Ovary (tissue), 7 donors: ENCODE results near the gene CENPF.

DNA sequence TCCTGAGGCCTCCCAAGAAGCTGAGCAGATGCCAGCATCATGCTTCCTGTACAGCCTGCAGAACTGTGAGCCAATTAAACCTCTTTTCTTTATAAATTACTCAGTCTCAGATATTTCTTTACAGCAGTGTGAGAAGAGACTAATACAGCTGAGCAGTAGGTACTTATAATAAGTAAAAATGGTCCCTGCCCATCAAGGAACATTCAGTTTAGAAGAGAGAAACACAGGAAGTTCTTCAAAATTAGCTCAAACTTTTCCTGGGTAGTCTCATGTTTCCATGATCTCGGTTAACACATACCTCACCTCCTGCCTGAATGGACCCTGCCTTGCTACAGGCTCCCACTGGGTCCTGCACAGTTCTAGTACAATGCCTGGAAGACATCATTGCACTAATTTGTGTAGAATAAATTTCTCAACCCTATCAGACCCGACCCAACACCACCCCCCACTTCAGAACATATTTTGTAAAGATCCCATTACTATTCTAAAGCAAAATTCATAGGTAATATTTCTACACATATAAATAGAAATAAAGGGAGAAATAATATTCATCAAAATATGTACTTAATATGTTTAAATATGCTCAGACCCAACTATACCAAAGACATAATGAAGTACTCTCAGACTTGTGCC, 42.1 kb upstream of the BATF3 start:
- PRO-cap, 7 experiments, result no peak in any of the 7 experiments
- RAMPAGE, long total RNA, 2 experiments, result no peak in any of the 2 experiments

- PRO-cap, 7 experiments, result peak in 1 of 7 experiments; most common plus-strand start chr1:213015256 (in 1); most common minus-strand start chr1:213015282 (in 1)
- RAMPAGE, long total RNA, 2 experiments, result no peak in any of the 2 experiments
Observed at GRCh38 chr1:213014504-213015357, 936 bp downstream of the ANGEL2 start.

DNA sequence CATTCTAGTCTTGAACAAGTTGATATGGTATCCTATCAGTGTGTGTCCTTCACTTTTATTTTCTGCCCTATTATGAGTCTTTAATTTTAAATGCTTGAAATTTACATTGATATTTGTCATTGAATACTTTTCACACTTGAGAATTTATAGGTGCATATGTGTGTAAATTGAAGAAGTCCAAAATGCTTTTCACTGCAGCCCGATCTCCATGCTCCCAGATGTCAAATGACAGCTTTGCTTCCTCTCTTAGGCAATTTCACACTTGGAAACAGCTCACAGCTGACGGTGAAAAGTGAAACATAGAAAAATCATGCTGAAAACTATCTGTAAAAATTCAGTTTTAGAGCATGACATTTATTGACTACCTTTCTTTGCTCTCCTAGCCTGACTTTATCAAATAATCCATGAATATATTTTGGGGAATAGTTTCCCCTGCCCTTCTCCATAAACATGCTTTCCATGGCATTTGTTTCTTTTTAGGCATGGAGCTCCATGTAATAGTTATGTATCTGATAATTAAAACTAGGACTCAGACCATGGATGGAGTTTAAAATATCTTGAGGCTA, 196.0 kb downstream of the RPS6KC1 start:
- PRO-cap, 7 experiments, result no peak in any of the 7 experiments
- RAMPAGE, long total RNA, 2 experiments, result no peak in any of the 2 experiments

- PRO-cap, 7 experiments, result no peak in any of the 7 experiments
- RAMPAGE, long total RNA, 2 experiments, result no peak in any of the 2 experiments
Observed at GRCh38 chr1:213905387-213905732, 82.4 kb upstream of the PROX1 start.

- PRO-cap, 7 experiments, result no peak in any of the 7 experiments
- RAMPAGE, long total RNA, 2 experiments, result no peak in any of the 2 experiments
Observed at GRCh38 chr1:214126557-214127294, 139.0 kb downstream of the PROX1 start.

GRCh38 chr1:214261008-214261519, 19.9 kb upstream of the SMYD2 start:
- PRO-cap, 7 experiments, result no peak in any of the 7 experiments
- RAMPAGE, long total RNA, 2 experiments, result no peak in any of the 2 experiments

- PRO-cap, 7 experiments, result no peak in any of the 7 experiments
- RAMPAGE, long total RNA, 2 experiments, result no peak in any of the 2 experiments
Observed at GRCh38 chr1:214384292-214384800, 103.4 kb downstream of the SMYD2 start.

GRCh38 chr1:214602740-214603872, at the start of gene CENPF:
TSS of gene CENPF (plus strand) at chr1:214603195.
- PRO-cap, 7 experiments, result peak in 7 of 7 experiments; most common plus-strand start chr1:214603195 (in 7); most common minus-strand start chr1:214602921 (in 2)
- RAMPAGE, long total RNA, 2 experiments, result start-site peak on the plus strand in 2 of 2 experiments, at chr1:214603155-214603284 at its widest, 20 to 22 reads per replicate

- PRO-cap, 7 experiments, result no peak in any of the 7 experiments
- RAMPAGE, long total RNA, 2 experiments, result start-site peak on the plus strand in 1 of 2 experiments, at chr1:215005389-215005692 at its widest, 17 reads per replicate
Observed at GRCh38 chr1:215005152-215005996, 77.2 kb upstream of the KCNK2 start.

- PRO-cap, 7 experiments, result peak in 1 of 7 experiments; most common plus-strand start chr1:215083835 (in 1)
- RAMPAGE, long total RNA, 2 experiments, result no peak in any of the 2 experiments
Observed at GRCh38 chr1:215083793-215084194, 1.3 kb downstream of the KCNK2 start.

- PRO-cap, 7 experiments, result no peak in any of the 7 experiments
- RAMPAGE, long total RNA, 2 experiments, result no peak in any of the 2 experiments
Observed at GRCh38 chr1:215543161-215543839, 23.8 kb upstream of the KCTD3 start.

DNA sequence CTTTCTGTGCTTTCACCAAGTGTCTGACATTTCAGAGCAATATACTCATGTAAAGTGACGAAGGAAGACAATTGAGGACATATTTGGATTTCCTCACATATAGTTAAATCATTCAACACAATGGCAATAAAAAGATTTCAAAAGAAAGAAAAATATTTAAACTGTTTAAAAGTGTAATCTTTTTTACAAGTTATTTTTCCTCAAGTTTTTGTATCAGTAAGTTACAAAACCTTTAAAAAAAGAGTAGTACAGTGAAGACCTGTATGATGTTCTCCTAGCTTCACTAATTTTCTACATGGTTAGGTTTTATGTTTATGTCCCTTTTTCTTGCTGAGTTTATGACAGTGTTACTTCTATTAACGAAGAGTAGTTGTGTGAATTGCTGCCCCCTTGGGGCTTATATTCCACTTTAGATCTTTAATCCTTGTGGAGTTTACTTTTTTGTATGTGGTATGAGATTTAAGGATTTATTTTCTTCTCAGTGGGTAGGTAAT, 14.6 kb downstream of the KCTD3 start:
- PRO-cap, 7 experiments, result no peak in any of the 7 experiments
- RAMPAGE, long total RNA, 2 experiments, result no peak in any of the 2 experiments

DNA sequence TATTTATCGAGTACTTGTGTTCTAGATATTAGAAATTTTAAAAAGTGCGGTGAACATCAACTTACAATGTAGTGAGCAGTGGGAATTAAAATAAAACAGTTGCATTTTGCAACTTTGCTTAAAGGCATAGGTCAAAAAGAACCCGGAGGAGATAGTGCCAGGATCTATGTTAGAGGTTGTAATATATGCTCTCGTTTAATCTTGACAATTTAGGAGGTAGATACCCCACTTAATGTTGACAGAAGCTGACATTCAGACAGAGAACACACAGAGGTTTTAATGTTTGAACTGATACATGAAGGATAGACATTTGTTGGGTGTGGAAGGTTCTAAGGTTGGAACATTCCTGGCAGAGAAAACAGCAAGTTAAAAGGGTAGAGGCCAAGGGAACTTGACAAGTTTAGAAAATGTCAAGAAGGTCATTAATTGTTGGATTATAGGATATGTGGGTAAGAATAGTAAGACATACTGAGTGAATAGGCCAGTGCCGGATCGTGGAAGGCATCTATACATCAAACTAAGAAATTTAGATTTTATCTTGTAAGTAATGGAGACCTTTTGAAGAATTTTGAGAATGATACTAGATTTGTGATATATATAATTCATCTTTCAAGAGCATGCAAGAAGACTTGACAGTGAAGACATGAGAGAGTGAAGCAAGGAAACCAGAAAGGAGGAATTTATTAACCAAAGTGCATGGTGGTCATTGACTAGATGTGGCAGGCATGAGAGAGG, 42.0 kb downstream of the KCTD3 start:
- PRO-cap, 7 experiments, result no peak in any of the 7 experiments
- RAMPAGE, long total RNA, 2 experiments, result no peak in any of the 2 experiments

DNA sequence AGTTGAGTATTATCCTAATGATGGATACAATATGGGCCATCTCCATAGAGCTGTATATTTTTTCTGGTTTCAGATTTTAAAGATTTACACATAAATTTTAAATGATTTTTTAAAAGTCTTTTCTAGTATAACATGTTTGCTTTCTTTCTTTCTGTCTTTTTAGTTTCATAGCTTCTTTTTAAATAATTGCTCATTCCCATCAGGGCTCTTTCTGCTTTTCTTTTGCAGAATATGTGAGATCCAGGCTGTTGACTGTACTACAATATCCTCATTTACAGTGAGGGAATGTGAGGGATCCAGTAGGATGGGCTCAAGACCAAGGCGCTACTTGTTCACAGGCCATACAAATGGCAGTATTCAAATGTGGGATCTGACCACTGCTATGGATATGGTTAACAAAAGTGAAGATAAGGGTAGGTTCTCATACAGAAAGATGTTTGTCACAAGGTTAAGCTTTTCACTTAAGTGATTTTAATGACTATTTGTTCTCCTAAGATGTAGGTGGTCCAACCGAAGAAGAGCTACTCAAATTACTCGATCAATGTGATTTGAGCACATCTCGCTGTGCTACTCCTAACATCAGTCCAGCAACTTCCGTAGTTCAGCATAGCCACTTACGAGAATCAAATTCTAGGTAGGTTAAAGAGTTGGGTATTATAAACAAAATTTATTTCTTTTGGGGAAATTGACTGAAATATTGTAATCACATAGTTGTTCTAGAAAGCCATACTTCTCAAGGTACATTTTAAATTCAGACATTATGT, 51.7 kb downstream of the KCTD3 start:
- PRO-cap, 7 experiments, result no peak in any of the 7 experiments
- RAMPAGE, long total RNA, 2 experiments, result no peak in any of the 2 experiments

DNA sequence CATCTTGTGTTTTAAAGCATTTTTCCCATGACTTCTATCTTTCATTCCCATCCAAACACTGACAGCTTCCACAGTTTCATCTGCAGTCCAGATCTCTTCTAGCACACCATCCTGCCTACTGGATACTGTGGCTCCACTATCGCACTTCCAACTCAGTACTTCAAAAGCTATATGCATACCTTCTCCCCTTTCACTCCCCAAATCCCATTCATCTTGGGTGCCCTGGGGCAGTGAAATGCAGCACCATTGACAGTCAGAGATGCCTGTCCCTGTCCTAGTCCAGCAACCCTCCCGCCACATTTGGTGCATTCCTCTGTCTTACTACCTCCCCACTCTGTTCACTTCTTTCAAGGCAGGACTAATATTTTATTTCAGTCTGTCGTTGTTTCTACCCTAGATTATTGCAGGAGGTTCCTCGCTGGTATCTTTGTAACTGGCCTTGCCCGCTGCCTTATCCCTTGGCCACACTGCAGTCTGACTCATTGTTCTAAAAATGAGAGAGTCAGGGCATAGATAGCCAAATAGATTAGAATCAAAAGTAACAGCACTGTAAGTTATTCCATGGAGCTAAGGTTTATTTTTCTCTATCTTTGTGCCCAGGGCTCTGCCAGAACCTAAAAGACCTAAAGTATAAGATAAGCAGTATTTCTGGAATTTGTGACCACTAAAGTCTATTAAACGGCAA, 96.7 kb downstream of the ESRRG start:
- PRO-cap, 7 experiments, result no peak in any of the 7 experiments
- RAMPAGE, long total RNA, 2 experiments, result no peak in any of the 2 experiments

GRCh38 chr1:216765432-216766082, 42.3 kb upstream of the ESRRG start:
- PRO-cap, 7 experiments, result no peak in any of the 7 experiments
- RAMPAGE, long total RNA, 2 experiments, result no peak in any of the 2 experiments

- PRO-cap, 7 experiments, result no peak in any of the 7 experiments
- RAMPAGE, long total RNA, 2 experiments, result no peak in any of the 2 experiments
Observed at GRCh38 chr1:217456017-217456706, 174.7 kb downstream of the GPATCH2 start.

DNA sequence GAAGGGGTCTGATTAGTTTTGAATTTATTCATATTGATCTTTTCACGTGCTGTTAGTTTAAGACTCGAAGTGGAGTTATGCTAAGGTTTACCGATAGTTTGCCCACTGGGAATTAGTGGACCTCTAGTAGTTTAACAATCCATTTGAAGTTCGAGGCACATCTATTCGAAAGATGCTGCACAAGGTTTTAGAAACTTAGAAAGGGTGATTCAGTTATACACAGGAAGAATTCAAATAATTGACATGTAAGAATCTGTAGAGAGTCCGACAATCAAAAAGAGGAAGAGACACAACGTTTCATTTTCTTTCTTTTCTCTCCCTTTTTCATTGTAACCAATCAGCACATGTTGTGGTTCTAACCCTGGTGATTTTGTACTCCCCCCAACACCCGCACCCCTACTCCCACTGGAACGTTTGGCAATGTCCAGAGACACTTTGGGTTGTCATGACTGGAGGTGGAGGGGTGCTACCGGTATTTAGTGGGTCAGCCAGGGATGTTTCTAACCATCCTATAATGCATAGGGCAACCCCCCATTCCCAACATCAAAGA, 4.9 kb downstream of the TGFB2 start:
- PRO-cap, 7 experiments, result peak in 1 of 7 experiments; most common minus-strand start position 468 of the sequence (in 1)
- RAMPAGE, long total RNA, 2 experiments, result no peak in any of the 2 experiments

GRCh38 chr1:219660633-219661467, 47.9 kb upstream of the ZC3H11B start:
- PRO-cap, 7 experiments, result no peak in any of the 7 experiments
- RAMPAGE, long total RNA, 2 experiments, result no peak in any of the 2 experiments

DNA sequence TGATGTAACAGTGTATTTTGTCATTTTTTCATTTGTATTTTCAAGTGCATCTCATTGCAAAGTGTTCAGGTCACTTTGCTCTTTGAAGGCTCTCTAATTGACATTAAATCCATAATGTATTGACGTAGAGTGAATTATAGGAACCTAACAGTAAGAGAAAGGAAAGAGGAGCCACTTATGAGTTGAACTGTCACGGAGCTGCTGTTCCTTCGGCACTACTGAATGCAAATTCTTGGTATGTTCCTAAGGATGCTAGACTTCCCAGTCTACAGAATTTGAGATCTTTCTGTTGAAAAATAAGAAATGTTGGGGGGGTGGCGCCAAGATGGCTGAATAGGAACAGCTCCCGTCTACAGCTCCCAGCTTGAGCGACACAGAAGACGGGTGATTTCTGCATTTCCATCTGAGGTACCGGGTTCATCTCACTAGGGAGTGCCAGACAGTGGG, 89.3 kb downstream of the SLC30A10 start:
- PRO-cap, 7 experiments, result no peak in any of the 7 experiments
- RAMPAGE, long total RNA, 2 experiments, result no peak in any of the 2 experiments